A549 (cell line): Measurements from ENCODE around the gene FAM162B.

- PRO-cap = no peak
CAGE:
- cytosol, long polyA plus RNA = no peak
- long polyA plus RNA = no peak
- nucleus, long polyA plus RNA = no peak
These were observed 1.6 kb downstream of the REV3L start for GRCh38 chr6:111481513-111481814.

GRCh38 chr6:111663605-111664074 lies 58.0 kb upstream of the TRAF3IP2 start:
- PRO-cap = no peak
CAGE:
- cytosol, long polyA plus RNA = no peak
- long polyA plus RNA = no peak
- nucleus, long polyA plus RNA = no peak

- PRO-cap = no peak
CAGE:
- cytosol, long polyA plus RNA = no peak
- long polyA plus RNA = no peak
- nucleus, long polyA plus RNA = no peak
These were observed 94.4 kb upstream of the TRAF3IP2 start for GRCh38 chr6:111700044-111700536.

GRCh38 chr6:111844200-111844777 lies 29.0 kb downstream of the FYN start:
- PRO-cap = no peak
CAGE:
- cytosol, long polyA plus RNA = no peak
- long polyA plus RNA = no peak
- nucleus, long polyA plus RNA = no peak

DNA sequence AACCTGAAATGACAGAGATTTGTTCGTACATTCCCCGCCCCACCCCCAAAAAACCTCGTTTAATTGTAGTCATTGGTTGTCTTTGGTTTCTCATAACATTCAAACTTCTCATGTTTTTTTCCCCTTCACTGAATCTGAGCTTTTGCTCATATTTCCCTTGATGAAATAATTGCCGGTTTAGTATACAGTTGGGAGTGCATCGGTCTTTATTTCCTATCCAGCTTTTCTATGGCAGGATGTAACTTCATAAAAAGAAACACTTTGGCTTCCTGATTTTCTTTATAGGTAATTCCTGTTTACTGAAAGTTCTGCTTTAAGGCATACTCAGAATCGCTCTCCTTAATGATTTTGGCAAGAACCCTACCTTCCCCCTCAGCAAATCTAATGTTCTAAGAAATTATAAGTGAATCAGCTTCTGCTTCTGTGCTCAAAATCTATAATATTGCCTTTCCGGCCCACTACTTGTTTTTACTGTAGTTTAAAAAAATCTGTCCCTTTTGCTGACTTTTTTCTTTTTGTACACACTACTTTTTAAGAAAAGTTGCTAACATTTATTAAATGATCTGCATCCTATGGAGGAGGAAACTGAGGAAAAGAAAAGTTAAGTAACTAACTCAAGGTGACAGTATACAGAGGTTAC lies 1.0 kb upstream of the FYN start:
- PRO-cap = no peak
CAGE:
- cytosol, long polyA plus RNA = no peak
- long polyA plus RNA = no peak
- nucleus, long polyA plus RNA = no peak

DNA sequence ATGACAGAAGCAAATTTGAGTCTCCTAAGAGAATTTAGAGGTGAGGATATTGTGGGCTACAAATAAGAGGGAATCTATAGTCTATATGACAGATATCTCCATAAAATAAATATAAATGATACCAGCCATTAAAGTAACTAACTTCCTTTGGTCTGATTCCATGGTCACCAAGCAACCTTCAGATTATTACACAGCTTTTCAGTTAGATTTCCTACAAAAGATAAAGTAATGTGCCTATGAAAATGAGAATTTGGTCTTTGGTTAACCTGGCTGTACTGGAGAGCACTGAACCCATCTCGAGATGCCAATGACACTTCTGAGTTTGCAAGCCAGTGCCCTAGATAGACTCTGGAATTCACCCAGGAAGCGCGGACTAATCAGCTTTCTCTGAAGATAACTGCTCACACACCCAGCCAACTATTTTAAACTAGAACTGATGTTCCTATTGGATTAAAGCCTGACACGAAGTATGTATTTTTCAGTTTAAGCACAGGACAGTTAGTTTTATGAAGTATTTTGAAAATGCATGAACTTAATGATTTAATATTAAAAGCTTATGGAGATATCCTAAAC lies 1.7 kb downstream of the TUBE1 start:
- PRO-cap = no peak
CAGE:
- cytosol, long polyA plus RNA = no peak
- long polyA plus RNA = no peak
- nucleus, long polyA plus RNA = no peak

- PRO-cap = no peak
CAGE:
- cytosol, long polyA plus RNA = no peak
- long polyA plus RNA = no peak
- nucleus, long polyA plus RNA = no peak
These were observed 5.1 kb upstream of the LAMA4 start for GRCh38 chr6:112259374-112259868.

DNA sequence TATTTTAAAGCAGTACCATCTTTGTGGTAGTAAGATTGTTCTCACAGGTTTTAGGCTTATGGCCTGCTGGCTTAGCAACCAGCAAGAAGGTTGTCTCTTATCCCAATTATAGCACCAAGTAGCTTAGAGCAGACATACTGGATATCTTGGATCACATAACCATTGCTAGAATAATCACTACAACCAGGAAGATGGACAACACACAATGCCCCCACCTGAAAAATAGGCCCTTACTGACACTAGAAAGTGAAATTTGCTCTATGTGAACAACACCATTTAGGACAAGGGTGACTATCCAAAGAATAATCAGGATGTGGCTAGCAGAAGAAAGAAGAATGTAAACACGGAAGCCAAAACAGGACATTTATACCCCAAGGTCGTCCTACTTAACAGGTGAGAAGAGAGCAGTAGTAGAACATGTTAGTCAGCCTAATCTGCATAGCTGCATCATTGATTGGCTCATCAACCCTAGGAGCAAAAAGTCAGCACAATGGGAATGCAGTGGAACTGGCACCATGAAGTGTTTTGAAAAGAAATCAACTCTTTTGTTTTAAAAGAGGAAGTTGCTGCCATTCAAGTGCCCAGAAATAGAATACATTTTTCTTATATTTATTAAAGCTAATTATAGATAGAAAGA lies 172.7 kb upstream of the MARCKS start:
- PRO-cap = no peak
CAGE:
- cytosol, long polyA plus RNA = no peak
- long polyA plus RNA = no peak
- nucleus, long polyA plus RNA = no peak

DNA sequence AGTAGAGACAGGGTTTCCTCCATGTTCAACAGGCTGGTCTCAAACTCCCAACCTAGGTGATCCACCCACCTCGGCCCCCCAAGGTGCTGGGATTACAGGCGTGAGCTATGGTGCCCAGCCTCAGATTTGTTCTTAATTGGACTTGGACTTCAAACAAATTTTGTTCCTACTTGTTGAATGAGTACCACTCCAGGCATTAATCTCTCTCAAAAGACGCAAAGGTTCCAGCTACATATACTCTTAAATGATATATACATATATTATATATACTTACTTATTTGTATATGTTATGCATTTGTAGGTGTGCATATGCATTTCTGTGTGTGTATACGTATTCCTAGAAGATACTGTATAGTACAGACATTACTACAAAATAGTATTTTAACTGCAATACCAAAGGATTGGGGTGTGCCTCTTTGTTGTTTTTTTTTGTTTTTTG lies 21.0 kb downstream of the HDAC2 start:
- PRO-cap = no peak
CAGE:
- cytosol, long polyA plus RNA = no peak
- long polyA plus RNA = no peak
- nucleus, long polyA plus RNA = no peak

GRCh38 chr6:114427973-114428528 lies 85.2 kb upstream of the HS3ST5 start:
- PRO-cap = no peak
CAGE:
- cytosol, long polyA plus RNA = no peak
- long polyA plus RNA = no peak
- nucleus, long polyA plus RNA = no peak

DNA sequence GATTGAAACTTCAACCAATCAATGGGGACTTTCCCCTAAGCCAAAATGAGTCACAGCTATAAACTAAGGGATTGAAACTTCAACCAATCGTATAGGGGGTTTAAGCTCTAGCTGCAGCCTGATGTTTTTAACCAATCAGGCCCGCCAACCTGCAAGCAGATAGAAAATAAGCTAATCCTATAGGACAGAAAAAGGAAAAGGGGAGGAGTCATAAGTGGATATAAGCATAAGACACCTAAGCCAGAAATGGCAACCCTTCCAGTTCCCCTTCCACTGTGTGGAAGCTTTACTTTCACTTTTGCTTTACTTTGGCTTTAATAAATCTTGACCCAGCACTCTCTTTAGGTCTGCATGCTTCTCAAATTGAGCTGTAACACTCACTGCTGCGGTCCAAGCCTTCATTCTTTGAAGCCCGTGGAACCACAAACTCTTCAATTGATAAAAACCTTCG lies 655.1 kb upstream of the HS3ST5 start:
- PRO-cap = no peak
CAGE:
- cytosol, long polyA plus RNA = no peak
- long polyA plus RNA = no peak
- nucleus, long polyA plus RNA = no peak

- PRO-cap = no peak
CAGE:
- cytosol, long polyA plus RNA = no peak
- long polyA plus RNA = no peak
- nucleus, long polyA plus RNA = no peak
These were observed 22.1 kb downstream of the FRK start for GRCh38 chr6:116038692-116038891.

GRCh38 chr6:116158452-116158883 lies 32.5 kb upstream of the COL10A1 start:
- PRO-cap = no peak
CAGE:
- cytosol, long polyA plus RNA = no peak
- long polyA plus RNA = no peak
- nucleus, long polyA plus RNA = no peak

- PRO-cap = no peak
CAGE:
- cytosol, long polyA plus RNA = no peak
- long polyA plus RNA = no peak
- nucleus, long polyA plus RNA = no peak
These were observed at the start of gene FAM162B for GRCh38 chr6:116765045-116766101. TSS of gene FAM162B (minus strand) at chr6:116765719.

GRCh38 chr6:118372132-118373085 lies 175.7 kb upstream of the PLN start:
- PRO-cap = no peak
CAGE:
- cytosol, long polyA plus RNA = no peak
- long polyA plus RNA = no peak
- nucleus, long polyA plus RNA = no peak

DNA sequence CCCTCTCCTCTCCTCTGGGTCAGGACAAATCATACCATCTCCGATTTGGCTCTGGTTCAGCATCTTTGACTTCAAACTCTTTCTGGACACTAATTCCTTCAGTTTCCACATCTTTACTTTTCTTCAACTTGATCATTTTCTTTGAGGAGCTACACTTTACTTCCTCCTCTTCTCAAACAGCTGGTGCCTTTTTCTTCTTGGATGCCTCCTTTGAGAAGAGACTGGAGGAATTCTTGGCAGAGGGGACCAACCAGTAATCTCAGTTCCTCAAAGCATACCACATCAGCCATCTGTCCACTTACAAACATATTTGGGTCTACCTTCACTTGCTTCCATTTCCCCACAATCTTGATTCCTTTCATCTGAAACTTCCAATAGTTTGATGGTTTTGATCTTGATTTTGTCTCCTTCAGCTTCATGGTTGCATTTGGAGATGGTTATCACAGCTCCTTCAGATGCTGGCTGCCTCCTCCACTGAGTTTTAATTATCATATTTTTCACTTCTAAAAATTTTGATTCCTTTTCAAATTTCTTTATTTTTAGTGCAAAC lies 93.4 kb upstream of the PLN start:
- PRO-cap = no peak
CAGE:
- cytosol, long polyA plus RNA = no peak
- long polyA plus RNA = no peak
- nucleus, long polyA plus RNA = no peak

- PRO-cap = no peak
CAGE:
- cytosol, long polyA plus RNA = no peak
- long polyA plus RNA = no peak
- nucleus, long polyA plus RNA = no peak
These were observed 47.1 kb upstream of the PLN start for GRCh38 chr6:118500808-118501652.

- PRO-cap = no peak
CAGE:
- cytosol, long polyA plus RNA = no peak
- long polyA plus RNA = no peak
- nucleus, long polyA plus RNA = no peak
These were observed 42.0 kb upstream of the PLN start for GRCh38 chr6:118506093-118506494.

DNA sequence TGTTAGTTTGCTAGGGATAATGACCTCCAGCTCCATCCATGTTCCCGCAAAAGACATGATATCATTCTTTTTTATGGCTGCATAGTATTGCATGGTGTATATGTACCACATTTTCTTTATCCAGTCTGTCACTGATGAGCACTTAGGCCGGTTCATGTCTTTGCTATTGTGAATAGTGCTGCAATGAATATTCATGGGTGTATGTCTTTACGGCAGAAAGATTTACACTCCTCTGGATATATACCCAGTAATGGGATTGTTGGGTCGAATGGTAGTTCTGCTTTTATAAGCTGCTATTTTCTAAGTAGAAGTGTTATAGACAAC lies 7.8 kb downstream of the PLN start:
- PRO-cap = no peak
CAGE:
- cytosol, long polyA plus RNA = no peak
- long polyA plus RNA = no peak
- nucleus, long polyA plus RNA = no peak

DNA sequence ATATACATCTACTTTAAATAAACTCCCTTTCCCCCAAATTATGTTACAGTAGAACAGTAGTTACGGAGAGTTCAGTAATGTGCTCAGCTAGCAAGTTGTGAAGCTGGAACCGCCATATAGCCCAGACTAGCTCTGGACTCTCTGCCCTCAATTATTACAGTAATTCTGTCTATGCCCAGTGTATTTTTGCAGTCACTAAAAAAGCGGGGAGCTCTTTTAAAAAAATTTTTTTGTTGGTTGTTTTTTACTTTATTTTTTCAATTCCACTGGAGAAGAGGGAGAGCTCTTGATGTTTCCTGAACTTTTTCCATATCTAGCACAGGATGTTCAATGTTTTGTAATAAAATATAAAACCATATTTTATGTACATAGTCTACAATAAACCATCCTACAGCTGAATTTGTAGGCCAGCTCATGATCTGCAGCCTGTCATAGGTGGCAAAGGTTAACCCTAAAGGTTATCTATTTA lies 48.6 kb upstream of the ASF1A start:
- PRO-cap = no peak
CAGE:
- cytosol, long polyA plus RNA = no peak
- long polyA plus RNA = no peak
- nucleus, long polyA plus RNA = no peak